ENCODE measurements around a stretch of chr1.

DNA sequence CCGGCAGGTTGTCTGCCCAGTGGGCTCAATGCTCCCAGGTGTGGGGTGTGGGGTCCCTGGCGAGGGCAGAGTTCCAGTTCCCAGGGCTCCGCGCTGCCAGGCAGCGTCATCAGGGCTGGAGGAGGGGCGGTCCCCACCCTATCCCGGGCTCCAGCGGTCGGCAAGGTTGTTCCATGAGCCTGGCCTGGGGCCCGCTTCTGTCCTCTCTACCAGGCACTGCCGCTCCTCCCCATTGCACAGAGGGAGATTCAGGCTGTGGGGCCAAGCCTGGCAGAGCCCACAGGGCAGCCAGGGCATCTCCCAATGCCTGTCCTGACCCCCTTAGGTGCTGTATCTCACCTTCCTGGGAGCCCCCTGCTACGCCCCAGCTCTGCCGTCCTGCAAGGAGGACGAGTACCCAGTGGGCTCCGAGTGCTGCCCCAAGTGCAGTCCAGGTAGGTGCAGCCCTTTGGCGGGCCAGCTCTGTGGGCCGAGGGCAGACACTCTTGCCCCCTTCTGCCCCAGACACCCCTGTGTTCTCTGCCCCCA lies 1.3 kb downstream of the TNFRSF14 start:
- PRO-cap = no peak
- RAMPAGE, long total RNA, 4 experiments = no peak in any of the 4 experiments

DNA sequence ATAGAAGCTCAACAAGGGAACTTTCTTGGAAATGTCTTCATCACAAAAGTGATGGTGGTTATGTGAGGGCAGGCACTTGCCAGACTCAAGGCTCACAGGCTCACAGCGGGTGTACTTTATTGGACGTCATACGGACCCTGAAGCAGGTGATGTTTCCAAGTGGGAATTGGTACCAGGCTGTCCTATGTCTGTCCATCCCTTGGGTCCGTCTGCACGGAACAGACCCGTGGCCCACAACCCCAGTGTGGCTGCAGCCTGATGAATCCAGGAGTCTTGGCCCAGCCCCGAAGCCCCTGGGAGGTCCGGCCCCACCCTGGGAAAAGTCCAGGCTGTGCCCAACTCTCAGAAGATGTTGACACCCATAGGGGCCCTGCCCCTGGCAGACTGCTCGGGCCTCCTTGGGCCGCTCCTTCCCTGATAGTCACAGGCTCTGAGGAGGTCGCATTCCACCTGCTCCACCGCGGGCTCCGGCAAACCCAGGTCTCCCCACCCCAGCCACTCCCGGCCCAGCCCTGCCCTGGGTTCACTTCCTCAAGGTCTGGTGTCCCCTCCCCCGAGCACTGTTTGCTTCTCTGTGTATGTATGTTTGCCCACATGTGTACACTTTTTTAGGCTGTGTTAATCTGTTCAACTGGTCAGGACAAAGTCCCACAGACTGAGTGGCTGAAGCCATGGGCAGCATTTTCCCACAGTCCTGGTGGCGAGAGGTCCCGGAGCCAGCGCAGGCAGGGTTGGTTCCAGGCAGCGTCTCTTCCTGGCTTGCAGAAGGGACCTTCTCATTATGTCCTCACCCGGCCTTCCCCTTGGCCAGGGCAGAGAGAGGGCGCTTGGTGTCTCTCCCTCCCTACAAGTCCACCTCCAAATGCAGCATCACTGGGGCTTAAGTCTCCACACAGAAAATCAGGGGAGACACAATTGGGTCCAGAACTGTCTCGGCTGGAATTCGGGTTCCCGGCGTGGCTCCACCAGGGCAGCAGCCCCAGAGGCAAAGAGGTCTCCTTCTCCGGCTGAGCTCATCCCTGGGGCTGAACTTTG lies 10.7 kb upstream of the PRXL2B start:
- PRO-cap = no peak
- RAMPAGE, long total RNA, 4 experiments = no peak in any of the 4 experiments

DNA sequence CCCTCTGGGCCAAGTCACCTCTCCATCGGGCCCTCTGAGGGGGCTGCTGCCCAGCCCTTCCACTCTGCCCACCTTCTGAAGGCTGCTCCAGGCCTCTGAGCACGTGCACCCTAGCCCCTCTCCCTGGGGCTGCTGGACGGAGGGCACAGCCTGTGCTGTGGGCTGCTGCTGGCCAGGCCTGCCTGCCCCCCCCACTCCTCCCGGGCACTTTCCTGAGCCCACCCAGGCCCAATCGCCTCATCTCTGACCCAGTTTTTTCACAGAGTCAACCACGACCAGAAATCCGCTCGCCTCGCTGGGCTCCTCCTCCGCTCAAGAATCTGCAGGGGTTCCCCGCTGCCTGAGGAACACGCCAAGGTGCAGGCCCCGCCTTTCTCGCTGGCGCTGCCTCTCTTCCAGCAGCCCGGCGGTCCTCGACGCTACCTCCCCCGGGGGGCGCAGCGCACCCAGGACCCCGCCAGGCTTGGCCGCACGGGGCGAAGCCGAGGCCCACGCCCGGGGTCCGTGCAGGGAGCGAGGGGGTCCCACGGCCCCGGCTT lies 9.6 kb upstream of the MMEL1 start:
- PRO-cap = no peak
- RAMPAGE, long total RNA, 4 experiments = no peak in any of the 4 experiments

- PRO-cap = bidirectional peak, plus-strand start at chr1:3072741, minus-strand start at chr1:3072608
- RAMPAGE, long total RNA, 4 experiments = no peak in any of the 4 experiments
Observed at GRCh38 chr1:3072499-3073336, 3.7 kb downstream of the PRDM16 start.

- PRO-cap = no peak
- RAMPAGE, long total RNA, 4 experiments = no peak in any of the 4 experiments
Observed at GRCh38 chr1:3073471-3074172, 4.6 kb downstream of the PRDM16 start.

- PRO-cap = bidirectional peak, plus-strand start at chr1:3078839, minus-strand start at chr1:3078636
- RAMPAGE, long total RNA, 4 experiments = no peak in any of the 4 experiments
Observed at GRCh38 chr1:3078241-3079006, 9.4 kb downstream of the PRDM16 start.

DNA sequence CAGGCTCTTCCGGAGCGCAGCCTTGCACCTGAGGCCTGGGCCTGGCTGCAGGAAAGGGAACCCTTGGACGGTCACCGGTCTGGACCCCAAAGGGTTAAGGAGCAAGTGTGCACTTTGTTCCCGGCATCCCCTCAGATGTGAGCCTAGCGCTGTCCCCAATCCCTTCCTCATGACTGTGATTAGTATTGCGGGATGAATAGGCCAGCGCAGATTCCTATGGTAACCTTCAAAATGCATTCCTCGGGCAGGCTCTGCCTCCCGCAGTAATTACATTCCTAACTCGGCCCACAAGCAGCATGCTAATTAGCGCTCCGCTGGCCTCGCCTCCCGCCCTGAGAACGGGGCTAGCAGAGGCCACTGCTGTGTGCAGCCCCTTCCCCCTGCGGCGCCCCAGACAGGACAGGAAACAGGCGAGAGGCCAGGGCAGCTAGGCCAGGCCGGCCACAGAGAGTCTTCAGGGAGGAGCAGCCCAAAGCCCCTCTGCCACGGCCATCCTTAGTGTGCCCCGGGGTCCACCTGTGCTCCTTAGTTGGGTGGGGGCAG lies 36.5 kb downstream of the PRDM16 start:
- PRO-cap = no peak
- RAMPAGE, long total RNA, 4 experiments = no peak in any of the 4 experiments

DNA sequence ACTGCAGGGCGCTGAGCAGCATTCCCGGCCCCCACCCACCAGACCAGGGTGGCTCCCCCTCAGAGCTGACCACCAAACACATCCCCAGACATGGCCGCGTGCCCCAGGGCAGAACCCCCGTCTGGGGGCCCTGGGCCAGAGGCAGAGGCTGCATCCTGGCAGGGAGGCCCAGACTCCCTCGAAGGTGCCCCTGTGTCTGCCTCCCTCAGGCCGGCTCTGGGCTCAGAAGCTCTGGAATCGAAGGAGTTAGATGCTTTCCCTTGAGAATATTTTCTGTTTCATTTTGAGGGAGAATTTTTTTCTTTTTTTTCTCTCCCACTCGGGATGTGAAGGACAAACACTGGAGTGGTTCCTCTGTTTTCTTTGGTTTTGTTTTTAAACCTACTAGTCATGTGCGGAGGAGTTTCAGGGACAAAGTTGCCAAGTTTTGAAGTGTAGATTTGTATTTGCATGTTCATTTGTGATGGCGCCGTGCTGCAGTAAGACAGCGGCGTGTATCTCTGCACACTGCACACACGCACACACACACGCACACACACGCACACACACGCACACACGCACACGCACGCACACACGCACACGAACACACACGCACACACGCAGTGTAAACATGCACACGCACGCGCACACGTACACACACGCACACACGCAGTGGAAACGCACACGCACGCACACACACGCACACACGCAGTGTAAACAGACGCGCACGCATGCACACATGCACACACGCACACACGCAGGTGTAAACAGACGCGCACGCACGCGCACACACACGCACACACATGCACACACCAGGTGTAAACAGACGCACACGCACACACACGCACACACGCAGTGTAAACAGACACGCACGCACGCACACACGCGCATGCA lies 44.9 kb downstream of the PRDM16 start:
- PRO-cap = no peak
- RAMPAGE, long total RNA, 4 experiments = no peak in any of the 4 experiments

GRCh38 chr1:3192291-3193446 lies 123.7 kb downstream of the PRDM16 start:
- PRO-cap = bidirectional peak, plus-strand start at chr1:3193205, minus-strand start at chr1:3192899
- RAMPAGE, long total RNA, 4 experiments = no peak in any of the 4 experiments

GRCh38 chr1:3213606-3214132 lies 144.7 kb downstream of the PRDM16 start:
- PRO-cap = bidirectional peak, plus-strand start at chr1:3213987, minus-strand start at chr1:3213860
- RAMPAGE, long total RNA, 4 experiments = no peak in any of the 4 experiments

DNA sequence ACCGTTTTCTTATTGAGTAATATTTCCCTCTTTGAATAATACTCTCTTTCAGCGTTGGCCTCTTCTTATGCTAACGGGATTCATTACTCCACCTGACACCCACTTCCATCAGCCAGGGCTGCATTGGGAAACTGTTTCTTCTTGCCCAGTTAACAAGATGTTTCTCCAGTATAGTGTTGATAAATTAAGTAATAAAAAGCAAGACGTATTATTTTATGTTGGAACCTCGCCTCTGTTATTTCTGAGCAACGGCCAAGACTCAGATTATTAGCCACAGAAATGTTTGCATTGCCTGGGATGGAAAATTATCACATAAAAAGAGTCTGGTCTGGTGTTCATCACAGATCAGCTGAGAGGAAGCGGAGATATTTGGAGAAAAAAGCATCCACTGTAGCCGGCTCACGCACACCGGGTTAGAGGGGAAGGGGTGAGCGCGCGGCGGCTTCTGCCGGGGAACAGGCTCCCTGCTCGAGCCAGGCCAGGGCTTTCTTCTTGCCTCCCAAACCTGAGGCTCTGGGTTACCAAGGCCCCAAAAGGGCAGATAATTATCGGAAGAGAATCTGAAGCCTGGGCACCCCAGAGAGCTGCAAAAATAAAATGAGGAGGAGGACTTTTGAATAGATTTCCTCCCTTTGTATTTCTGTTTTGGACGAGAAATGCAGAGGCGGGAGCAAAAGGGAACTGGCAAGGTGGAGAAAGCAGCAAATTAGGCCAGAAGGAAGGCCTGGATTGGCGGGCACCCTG lies 189.5 kb downstream of the PRDM16 start:
- PRO-cap = unidirectional peak, plus-strand start at position 406 of the sequence
- RAMPAGE, long total RNA, 4 experiments = no peak in any of the 4 experiments

DNA sequence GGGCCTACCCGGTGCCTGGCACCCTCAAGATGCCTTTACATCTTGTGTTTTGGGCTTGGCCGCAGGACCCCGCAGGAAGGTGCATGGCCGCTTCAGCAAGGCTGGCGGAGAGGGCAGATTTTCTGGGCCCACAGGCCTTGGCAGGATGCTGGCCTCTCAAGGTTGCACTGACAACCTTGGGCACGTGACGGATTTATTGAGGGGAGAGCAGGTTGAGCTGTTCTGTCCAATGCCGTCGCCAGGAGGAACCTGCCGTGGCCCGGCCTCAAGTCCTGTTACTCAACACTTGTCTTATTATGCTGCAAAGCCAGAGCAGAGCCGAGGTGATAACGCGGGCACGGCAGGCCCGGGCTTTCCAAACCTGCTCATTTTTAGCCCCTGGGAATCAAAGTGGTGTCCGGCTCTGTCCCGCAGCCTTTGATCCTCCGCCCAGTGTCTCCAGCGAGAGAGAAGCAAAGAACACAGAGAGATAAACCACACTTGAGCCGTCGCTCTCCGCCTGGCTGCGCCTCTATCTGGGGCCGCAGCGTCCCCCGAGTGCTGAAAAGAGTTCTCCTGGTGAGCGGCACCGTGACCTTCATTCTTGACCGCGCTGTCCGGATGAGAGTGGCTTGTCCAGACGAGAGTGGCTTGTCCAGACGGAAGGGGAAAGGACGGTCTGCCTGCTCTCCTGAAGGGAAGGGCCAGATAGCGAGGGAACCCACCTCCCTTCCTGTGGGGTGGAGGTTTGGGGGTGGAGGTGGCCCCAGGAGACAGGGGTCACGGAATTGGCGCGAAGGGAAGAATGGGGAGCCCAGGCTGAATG lies 162.3 kb upstream of the ARHGEF16 start:
- PRO-cap = no peak
- RAMPAGE, long total RNA, 4 experiments = no peak in any of the 4 experiments

GRCh38 chr1:3373596-3374221 lies 80.8 kb upstream of the ARHGEF16 start:
- PRO-cap = unidirectional peak, minus-strand start at chr1:3373832; unidirectional peak, minus-strand start at chr1:3373918
- RAMPAGE, long total RNA, 4 experiments = no peak in any of the 4 experiments

- PRO-cap = no peak
- RAMPAGE, long total RNA, 4 experiments = no peak in any of the 4 experiments
Observed at GRCh38 chr1:3467640-3468040, 13.2 kb downstream of the ARHGEF16 start.

- PRO-cap = no peak
- RAMPAGE, long total RNA, 4 experiments = no peak in any of the 4 experiments
Observed at GRCh38 chr1:3471276-3472385, 17.2 kb downstream of the ARHGEF16 start.

DNA sequence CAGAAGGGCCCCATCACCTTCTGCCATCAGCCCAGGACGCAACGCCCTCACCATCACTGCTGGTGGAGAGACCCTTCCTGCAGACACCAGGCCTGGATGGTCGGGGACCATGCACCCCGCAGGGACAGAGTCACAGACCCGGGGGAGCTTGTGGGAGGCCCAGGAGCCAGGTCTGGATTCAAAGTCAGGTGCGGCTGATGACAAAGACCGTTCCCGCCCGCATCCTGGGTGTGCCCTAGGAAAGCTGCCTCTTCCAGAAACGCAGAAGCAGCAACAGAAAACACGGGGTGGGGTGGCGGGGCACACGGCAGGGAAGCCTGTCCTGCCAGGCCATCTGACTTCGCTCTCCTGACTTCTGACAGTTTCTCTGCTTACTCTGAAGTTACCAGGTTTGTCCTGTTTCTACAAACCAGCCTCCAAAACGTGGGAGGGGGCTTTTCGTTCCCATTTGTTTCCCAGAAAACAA lies 49.8 kb downstream of the MEGF6 start:
- PRO-cap = no peak
- RAMPAGE, long total RNA, 4 experiments = no peak in any of the 4 experiments

DNA sequence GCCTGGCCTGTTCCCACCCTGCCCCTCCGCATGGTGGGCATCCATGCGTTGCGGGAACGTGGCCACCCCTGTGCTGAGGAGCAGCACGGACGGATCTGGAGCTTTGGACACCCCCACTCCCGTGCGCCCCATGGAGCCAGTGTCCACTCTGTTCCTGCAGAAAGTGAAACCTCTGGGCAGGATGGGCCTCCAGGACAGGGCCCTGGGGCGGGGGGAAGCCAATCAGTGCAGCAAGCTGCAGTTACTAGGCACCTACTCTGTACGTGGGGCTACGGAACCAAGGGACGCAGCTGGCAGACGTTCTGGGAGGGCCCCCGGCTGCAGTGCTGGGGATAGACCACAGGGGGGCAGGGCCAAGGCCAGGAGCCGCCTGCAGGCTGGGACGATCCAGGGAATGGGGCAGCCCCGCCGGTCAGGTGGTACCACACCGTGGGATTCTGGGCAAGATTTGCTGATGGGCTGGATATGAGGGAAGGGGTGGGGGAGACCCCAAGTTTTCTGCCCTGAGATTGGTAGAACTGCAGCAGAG lies 43.2 kb downstream of the TP73 start:
- PRO-cap = no peak
- RAMPAGE, long total RNA, 4 experiments = no peak in any of the 4 experiments

DNA sequence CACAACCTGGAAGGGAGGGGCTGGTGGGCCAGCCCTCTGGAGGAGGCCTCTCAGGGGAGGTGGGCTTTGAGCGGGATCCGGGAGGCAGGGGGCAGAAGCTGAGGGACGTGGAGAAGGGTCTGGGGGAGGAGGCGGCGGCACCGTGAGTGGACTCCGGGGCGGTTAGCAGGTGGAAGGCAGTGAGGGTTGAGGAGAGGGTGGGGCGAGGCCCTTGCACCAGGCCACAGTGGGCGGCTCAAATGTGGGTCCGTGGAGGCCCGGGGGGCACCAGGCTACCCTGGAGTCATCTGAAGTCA lies 46.1 kb downstream of the TP73 start:
- PRO-cap = no peak
- RAMPAGE, long total RNA, 4 experiments = no peak in any of the 4 experiments

DNA sequence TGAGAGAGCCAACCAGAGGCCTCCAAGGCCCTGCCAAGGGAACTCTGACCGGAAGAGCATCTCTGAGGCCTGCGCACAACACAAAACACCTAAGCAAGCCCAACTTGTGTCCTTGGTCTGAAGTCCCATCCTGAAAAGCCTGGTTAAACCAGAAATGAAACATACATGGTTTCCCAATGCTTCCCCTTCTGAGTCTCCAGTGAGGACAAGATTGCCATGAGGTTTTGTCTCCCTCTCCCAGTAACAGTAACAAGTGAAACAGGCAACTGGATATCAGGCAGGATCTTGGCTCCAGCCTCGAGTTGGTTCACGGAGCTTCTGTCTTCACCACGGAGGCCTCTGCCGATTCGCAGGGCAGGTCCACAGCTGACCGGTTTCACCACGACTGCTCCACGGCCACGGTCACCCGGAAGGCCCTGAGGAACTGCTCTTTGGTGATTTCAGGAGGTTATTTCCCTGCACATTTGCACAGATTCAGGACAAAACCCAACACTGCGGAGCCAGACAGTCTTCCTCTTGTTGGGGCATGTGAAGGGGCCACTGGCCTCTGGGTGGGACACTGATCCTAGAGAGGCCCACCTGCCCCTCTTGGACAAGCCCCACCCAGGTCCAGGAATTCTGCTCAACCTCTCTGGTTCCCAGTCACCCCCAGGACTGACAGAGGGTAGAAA lies 14.1 kb upstream of the CCDC27 start:
- PRO-cap = no peak
- RAMPAGE, long total RNA, 4 experiments = no peak in any of the 4 experiments

- PRO-cap = no peak
- RAMPAGE, long total RNA, 4 experiments = no peak in any of the 4 experiments
Observed at GRCh38 chr1:3771346-3771940, 1.1 kb upstream of the SMIM1 start.

Measured in sigmoid colon (tissue), 4 donors.